ENCODE measurements around the gene ADAMTS16.

DNA sequence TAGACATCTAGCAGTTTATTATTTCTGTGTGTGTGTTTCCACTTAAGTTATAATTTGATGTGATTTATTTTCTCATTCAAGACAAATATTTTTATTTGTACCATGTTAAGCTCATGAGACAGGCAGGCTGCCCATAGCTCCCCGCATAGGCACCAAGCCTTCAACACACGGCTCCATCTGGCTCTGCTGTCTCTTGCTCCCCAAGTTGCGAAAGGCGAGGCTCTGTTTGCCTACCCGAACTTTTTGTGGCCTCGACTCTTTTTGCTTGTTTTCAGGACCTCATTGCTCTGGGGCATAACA is 239.0 kb upstream of the ADAMTS16 start:
- PRO-cap, result no peak

- PRO-cap, result no peak
Observed at GRCh38 chr5:5139977-5141018, at the start of gene ADAMTS16. Gene ADAMTS16 (plus strand): TSS chr5:5140330.

DNA sequence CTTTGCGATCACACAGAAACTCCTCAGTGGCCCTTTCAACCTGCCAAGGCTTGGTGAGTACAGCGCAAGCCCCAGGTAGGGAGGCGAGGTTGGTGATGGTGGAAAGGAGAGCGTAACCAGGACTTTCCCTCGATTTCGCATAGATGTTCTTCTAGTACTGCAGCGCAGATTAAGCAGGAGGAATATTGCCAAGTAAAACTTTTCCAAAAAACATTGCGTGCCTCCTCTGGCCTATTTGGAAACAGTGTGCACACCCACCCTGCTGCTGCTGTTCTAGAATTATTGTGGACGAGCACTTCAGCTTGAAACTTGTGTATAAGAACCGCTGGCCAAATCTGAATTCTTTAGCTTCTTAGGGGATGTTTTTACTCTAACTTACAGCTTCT is 6.3 kb downstream of the ADAMTS16 start:
- PRO-cap, result no peak

- PRO-cap, result no peak
Observed at GRCh38 chr5:5271202-5271702, 131.1 kb downstream of the ADAMTS16 start.

DNA sequence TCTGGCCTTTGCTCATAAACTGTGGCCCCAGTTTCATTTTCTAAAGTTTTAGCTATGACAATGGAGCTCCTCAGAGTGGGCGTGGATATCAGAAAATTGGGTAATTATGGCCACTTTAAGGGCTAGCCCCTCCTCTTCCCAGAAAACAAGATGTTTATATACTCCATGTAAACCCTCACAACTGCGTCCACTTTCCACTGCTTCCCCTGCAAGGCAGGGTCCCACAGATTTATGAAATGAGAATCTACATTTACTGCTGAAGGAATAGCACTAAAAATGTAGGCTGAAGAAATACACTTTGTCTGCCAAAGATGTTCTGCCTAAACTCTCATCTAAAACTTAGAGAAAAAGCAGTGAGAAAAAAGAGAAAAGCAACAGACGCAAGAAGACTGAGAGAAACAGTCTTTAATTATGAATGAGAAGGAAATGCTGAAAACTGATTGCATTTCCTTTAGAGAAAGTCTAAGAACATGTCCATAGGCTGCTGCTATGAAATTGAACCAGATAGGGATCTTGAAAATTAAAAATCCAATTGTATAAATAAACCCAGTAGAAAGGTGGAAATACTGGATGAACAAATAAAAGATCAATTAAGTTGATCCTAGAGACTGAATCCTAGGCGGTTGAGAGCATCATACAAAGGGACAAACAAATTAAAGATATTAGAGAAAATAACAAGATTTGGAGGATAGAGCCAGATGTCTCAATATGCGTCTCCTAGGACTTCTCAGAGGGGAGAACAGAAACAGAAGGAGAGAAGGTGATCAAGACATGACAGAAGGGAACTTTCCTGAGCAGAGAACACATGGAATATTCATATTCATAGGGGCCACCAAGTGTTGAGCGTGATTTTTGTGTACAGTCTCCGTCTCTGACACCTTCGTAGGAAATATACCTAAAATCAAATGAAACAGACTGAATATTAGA is 27.5 kb downstream of the ICE1 start:
- PRO-cap, result no peak

DNA sequence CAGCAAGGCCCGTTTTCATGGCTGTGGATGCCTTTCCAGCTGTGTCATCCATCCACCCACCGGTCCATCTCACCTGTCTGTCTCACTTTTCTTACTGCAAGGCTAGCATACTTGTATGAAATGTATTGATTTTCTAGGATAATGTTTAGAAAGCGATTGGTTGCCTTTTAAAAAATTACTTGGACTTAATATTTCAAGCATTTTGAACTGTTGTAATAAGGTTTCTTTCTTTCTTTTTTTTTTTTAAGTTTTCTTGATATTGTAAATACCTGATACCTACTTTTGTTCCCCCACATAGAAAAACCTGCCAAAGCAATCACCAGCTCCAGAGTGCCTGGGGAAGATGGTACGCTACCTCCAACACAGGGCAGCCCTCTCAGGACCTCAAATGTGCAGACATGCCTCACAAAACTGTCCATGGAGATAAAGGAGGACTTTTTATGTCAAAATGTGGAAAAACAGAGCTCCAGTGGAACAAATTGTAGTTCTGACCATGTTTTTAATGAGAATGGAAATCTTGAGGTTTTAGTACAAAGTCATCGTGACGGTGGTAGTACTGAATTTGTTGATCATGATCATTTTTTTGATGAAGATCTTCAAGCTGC is 34.7 kb downstream of the ICE1 start:
- PRO-cap, result no peak

DNA sequence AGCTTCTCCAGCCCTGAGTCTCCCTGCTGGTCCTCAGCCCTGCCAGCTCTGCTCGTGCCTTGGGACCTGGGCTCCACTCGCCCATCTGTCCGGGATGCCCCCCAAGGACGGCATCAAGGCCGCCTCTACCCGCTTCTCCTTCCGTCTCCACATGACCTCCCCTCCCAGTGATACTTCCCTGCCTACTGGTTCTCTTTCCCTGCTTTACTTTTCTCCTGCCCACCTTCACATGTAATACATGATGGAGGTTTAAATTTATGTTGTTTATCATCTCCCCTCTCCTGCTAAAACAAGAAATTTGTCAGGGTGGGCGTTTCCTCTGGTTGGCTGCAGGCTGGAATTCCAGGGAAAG is 110.3 kb downstream of the ICE1 start:
- PRO-cap, result no peak

DNA sequence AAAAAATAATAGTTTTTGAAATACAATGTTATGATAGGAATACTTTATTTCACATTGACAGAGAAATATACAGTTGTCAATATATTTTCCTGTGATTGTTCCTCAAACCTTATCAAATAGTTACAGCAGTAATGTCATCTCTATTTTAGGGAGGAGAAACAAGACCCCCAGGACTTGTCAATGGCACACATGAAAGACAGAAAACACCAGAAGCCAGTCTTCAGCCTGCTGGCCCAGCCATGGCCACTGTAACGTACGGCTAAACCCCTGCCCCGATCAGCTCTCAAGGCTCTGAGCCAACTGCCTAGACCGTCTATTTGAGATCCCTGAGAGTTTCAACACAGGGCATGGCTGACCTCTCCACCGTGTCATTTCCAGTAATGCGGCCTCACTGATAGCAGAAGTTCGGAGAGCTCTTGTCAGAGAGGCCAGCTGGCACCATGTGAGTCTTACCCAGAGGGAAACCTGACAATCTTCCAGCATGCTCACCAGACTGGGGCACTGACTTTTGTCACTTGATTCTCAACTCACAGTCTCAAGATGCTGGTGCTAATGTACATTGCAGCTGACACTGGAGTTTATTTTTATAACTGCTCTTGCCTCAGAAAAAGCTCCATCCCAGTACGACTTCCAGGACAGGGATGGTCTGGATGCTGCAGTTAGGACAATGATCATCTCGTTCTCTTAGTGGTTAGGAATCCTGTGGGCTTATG is 372.6 kb downstream of the ICE1 start:
- PRO-cap, result no peak

DNA sequence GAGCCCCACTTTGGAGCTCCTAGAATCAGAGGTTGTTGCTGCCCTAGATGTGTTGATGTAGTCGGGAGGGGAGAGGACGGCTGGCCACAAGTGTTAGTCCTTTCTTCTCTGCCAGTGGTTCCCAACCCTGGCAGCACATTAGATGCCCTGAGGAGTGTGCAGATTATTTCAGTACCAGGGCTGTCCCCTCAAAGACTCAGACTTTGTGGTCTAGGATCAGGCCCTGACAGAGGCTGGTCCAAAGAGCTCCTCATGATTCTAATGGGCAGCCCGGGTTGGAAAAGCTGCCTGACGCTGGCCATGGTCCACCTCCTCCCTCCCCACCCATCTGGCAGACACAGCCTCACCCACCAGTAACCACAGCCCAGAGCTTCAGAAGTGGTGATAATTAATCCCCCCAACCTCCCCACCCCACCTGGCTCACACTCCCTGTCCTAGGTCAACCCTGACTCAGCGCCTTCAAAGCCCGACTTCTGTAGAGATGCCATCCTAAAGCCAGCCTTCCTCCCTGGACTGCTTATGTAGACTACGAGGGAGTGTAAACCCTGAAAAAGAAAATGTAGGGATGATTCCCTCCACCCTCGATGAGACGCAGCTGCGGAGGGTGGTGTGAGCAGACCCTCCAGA is 6.9 kb downstream of the UBE2QL1 start:
- PRO-cap, result no peak

DNA sequence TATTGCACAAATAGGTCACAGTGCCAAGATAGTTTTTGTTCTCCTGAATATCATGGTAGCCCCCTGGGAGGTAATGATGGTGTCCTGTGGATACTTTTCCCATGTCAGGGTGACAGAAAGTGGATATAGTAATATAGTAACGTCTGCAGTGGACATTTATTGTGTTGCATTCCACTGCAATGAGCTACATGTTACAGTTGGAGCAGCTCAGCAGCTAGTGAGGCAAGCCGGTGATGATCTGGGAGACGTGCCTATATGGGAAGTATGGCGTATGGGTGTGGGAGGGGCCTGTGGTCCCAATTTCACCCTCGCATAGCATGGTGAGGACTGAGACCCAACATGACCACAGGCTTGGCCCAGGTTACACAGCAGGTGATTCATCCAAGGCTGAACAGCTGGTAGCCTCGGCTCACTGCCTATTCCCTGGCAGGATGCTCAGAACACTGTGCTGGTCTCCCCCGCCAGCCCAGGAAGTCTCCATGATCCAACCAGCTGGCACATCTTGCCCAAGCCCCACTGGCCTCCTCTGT is 81.6 kb downstream of the NSUN2 start:
- PRO-cap, result no peak

GRCh38 chr5:6596241-6596961 is 36.4 kb downstream of the NSUN2 start:
- PRO-cap, result no peak

DNA sequence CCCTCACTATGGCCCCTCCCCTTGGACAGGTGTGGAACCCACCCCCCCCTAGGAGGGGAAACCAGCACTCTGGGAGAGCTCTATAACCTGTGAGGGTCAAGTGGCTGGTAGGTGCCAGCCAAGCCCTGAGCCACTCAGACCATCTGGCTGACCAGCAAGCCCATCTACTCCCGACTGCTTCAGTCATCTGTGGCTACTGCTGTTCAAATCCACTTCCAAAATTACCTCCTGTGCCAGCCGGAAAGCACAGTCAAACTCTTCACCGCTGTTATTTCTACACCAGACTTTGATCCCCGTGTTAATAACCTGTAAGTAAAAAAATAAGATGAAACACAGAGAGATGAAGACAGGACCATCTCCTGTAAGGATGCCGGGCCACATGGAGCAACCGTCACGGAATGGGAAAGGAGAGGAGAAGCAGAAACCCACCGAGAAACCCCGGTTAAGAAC is 28.4 kb downstream of the NSUN2 start:
- PRO-cap, result no peak

GRCh38 chr5:6753725-6754250 is 40.6 kb downstream of the TENT4A start:
- PRO-cap, result no peak

DNA sequence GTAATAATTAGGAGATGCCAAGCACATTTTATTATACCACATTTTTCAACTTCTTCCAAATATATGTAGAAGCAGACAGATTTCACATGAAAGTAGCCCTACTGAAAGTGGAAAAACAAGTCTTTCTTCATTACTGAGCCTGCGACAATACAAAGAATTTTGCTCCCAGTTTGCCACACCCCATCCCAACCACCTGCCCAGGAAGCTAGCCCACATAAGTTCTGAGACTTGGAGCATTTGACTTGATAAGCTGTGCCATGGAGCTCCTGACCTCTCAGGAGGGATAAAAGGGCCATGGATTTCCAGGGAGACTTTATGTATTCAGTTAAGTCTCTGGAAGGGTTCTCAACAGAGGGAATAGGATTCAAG is 249.0 kb upstream of the ADCY2 start:
- PRO-cap, result no peak

DNA sequence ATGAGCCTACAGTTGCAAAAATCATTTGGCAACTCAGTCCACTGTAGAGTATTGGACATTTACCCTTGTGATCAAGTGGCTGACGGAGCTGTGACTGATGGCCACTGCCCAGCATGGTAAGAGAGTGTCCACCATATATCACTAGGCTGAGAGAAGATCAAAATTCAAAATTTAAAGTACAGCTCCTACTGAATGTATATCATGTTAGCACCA is 30.9 kb downstream of the SEMA5A start:
- PRO-cap, result no peak

GRCh38 chr5:9544241-9545550 is 1.2 kb downstream of the SEMA5A start:
- PRO-cap, result bidirectional peak, plus-strand start at chr5:9544718, minus-strand start at chr5:9544530

- PRO-cap, result no peak
Observed at GRCh38 chr5:10376688-10377564, 23.4 kb downstream of the MARCHF6 start.

- PRO-cap, result no peak
Observed at GRCh38 chr5:10381716-10382064, 28.2 kb downstream of the MARCHF6 start.

DNA sequence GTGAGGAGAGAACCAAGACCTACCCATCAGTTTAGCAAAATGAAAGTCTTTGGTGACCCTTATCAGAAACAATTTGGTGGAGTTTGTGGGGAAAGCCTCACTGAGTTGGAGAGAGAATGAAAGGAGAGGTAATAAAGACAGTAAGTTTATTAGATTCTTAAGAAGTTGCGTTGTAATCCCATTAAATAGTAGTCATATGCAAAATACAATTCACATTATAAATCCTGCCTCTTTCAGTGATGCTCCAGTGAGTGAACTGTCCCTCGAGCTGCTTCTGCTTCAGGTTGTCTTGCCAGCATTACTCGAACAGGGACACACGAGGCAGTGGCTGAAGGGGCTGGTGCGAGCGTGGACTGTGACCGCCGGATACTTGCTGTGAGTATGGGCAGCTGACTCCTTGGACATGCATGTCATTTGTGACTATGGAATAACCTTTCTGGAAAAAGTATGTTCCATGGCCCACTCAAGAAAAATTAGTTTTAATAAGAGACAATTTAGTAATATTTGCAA is 31.7 kb upstream of the ROPN1L start:
- PRO-cap, result no peak

DNA sequence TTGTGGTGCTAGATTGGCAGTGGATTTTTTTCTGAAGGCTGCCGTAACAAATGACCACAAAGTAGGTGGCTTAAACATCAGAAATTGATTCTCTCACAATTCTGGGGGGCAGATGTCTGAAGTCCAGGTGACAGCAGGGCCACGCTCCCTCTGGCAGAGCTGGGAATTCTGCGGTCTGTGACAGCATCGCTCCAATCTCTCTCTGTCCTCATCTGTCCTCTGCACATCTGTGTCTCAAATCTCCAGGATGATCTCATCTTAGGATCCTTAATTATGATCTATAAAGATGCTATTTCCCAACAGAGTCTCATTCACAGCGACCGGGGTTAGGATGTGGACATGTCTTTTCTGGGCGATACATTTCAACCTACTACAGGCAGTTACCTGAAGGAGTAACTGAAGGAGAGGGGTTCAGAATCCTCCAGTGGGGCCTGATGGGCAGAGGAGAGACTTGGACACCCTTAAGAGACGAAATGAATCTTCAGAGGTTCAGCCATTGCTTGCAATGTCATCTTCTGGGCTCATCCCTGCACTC is 31.4 kb downstream of the ANKRD33B start:
- PRO-cap, result no peak